LNCaP clone FGC (cell line): ENCODE data around the genes SERF1B and GTF2H2.

GRCh38 chr5:67799693-67800105 is 415.9 kb upstream of the PIK3R1 start:
- RRBS, 2 experiments, result no CpG with 5 or more reads among the region's 5 CpGs

- RRBS, 2 experiments, result no CpG with 5 or more reads among the region's 6 CpGs
Measured at GRCh38 chr5:68041905-68042417, 173.6 kb upstream of the PIK3R1 start.

DNA sequence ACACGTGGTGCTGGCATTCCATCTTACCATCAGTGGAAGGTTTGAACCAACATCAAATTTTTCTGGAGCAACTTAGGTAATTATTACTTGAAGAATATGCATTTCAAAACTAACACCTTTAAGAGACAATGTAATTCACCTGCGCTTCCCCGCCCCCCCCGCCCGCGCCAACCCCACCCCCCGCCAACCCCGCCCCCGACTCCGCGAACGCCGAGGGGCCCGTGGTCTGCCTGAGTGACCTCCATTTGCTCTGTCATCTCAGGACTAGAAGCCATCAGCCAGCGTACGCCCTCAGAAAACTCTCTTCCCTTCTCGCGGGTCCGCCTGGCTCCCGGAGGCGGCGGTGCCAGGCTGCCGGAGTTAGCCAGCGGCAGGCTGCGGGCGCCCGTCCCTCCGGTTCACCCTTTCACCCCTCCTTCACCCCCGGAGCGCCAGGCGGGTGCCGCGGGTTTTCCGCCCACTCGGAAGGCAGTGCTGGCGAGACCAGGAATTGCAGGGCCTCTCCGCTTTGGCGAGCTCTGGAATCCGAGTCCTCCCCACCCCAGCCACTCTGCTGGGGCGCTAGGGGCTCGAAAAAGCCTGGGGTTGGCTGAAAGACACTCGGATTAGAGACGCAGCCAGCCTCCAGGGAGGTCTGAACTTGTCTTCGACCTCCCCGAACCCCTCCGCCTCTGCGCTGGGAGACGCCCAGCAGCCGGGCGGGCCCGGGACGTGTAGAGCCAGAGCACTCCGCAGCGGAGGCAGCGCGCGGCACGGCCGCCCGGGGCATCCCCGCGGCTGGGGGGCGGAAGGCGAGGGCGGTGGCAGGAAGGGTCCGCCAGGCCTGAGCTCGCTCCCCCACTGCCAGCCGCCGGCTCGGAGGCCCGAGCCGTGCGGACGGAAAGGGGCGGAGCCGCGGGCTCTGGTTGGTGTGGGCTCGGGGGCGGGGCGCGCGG is 526 bp upstream of the PIK3R1 start:
- RRBS, 2 experiments, result under 1% methylated on average over 33 of the region's 82 CpGs

DNA sequence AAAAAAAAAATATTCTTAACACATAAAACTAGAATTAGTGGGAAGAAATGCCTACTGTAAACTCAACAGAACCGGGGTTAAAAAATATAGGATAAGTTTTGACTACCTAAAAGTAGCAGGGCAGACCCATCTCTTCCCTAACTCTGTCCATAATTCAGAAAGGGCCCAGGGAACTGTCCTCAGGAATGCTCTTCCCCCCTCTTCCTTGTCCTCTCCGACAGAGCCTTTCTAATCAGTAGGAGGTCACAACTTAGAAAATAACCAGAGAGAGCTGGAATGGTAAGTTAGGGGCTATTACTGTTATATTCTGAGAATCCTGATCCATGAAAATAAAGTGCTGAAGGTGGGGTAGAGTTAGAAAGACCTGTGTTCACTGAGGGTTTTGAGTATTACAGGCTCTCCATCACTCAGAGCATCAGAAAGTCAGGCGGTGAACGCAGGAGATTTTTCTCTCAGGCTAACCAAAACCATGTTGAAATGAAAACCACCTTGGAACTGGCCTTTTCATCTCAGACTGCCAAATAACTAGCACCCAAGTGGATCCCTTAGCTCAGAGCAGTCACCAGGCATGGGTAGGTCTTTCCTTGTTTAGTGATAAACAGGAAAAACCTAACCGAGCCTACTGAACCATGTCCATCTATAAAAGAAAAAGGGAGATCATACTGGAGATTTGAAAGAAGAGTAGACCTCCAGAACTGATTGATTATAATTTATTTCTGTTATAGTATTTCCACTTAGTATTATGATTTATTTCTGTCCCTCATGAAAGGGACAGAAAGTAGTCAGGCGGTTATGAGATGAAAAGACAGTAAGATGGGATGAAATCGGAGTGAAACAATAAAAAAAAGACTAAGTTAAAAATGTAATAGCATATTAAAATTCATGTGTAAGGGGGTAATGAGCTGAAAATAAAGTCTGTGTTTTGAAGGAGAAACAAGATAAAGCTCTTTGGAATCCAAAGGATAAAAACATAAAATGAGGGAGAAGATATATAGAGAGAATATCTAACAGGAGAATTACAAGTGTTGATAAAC is 22.5 kb downstream of the PIK3R1 start:
- RRBS, 2 experiments, result no CpG with 5 or more reads among the region's 7 CpGs

DNA sequence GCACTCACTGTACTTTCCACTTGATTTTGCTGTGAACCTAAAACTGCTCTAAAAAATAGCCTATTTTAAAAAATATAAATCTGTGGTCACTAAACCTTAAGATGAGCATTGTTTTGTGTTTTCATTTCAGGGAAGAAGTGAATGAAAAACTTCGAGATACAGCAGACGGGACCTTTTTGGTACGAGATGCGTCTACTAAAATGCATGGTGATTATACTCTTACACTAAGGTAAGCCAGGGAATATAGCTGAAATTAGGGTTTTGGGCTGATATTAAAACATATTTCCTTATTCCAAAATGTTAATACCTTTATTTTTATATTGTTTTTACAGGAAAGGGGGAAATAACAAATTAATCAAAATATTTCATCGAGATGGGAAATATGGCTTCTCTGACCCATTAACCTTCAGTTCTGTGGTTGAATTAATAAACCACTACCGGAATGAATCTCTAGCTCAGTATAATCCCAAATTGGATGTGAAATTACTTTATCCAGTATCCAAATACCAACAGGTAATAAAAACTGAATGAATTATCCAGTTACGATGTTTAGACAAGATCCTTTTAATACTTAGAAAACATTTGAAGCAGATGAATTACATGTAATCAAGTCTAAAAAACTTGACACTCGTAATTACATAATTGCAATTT is 77.5 kb downstream of the PIK3R1 start:
- RRBS, 2 experiments, result no CpG with 5 or more reads among the region's 8 CpGs

DNA sequence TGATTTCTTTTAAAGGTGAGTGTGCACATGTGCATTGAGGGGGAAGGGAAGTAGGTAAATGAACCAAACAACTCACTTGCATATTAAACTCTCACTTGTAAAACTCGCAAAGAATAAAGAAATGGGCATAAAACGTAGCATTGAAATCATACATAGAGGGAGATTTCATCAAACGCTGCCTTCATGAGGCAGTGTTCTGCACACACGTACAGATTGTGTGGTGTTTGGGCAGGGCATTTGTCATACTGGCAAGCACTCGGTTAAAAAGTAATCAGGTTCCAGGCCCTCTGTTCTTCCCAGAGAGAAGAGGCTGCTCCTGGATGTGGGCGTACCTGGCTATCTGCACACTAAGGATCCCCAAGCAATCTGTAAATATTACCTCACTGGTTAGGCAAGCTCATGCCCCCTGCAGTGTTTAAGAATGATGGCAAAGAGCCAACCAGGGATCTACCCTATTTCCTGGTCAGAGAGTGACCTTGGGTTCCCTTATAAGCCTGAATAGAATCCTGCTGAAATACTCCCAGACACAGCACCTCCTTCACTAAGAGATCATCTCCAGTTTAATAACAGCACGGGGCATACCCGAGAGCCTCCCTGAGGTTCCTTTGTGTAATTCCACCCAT is 181.1 kb downstream of the PIK3R1 start:
- RRBS, 2 experiments, result no CpG with 5 or more reads among the region's 8 CpGs

GRCh38 chr5:68730216-68731127 is 363.3 kb upstream of the SLC30A5 start:
- RRBS, 2 experiments, result no CpG with 5 or more reads among the region's 7 CpGs

- RRBS, 2 experiments, result under 1 to 2% methylated on average over 6 of the region's 21 CpGs
Measured at GRCh38 chr5:69093617-69093976, 217 bp upstream of the SLC30A5 start.

DNA sequence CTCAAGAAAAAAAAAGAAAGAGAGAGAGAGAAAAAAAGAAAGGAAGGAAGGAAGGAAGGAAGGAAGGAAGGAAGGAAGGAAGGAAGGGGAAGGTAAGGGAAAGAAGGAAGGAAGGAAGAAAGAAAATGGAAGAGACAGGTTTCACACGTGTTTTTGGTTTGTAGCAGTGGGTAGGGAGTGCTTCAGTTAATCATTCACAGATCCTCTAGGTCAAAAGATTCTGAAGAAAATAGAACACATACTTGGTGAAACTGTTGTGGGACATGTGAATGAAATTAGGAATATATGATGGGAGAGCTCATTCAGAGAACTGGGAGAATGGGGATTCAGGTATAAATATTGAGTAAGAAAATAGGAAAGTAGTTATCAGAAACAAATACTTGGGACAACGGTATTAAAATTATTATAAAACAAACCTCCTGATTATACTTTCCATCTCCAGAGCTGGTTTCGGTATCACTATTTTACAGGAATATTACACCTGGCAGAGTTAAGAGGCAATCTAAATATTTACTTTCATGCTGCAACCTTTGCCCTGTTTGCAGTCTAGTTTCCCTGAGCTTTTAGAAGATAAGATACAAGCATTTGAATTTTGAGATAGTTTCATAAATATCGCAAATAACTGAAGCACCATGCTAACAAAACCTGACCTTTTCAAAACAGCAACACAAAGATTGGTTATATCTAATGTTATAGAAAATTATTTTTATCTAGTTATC is 37.2 kb downstream of the MARVELD2 start:
- RRBS, 2 experiments, result no CpG with 5 or more reads among the region's 4 CpGs

- RRBS, 2 experiments, result no CpG with 5 or more reads among the region's 38 CpGs
Measured at GRCh38 chr5:70024887-70025492, at the start of gene SERF1B. TSS of gene SERF1B (plus strand) at chr5:70025251.

GRCh38 chr5:70585973-70586409 is 314.5 kb upstream of the SERF1A start:
- RRBS, 2 experiments, result no CpG with 5 or more reads among the region's 43 CpGs

DNA sequence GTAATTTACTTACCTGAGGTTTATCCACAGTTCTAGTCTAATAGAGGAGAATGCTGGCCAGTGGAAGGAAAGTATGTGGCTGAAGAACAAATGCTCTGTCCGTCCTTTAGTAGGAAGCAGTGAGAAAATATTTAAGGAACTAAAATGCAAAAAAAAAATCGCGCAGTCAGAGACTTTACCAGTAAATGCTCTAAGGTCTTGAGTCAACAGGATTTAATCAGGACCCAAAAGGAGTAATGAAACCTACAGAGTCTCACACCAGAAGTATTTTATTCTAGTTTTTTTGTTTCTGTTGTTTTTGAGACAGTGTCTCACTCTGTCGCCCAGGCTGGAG is 4.5 kb downstream of the NAIP start:
- RRBS, 2 experiments, result no CpG with 5 or more reads among the region's 4 CpGs

DNA sequence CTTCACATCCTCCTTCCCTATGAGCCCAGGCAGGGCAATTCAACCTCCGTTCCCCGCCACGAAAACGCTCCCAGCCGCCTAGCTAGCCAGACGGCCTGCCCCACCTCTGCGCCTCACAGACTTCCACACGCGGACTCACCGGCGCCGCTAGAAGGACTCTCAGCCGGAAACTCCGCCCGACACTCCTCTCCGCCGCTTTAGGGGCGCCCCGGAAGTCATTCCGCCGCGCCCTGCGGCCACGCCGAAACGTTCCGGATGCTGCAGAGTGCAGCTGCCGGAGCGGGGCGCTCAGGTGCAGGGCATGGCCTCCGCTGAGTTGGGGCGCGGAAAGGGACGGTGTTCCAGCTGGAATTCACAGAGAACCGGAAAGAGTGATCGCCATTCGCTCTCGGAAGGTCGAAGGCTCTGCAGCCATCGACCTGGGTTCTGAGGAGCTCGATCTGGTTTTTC is at the start of gene GTF2H2:
GTF2H2 (minus strand) TSS at position 161 of the 450 bp plus-strand sequence.
- RRBS, 2 experiments, result no CpG with 5 or more reads among the region's 41 CpGs

DNA sequence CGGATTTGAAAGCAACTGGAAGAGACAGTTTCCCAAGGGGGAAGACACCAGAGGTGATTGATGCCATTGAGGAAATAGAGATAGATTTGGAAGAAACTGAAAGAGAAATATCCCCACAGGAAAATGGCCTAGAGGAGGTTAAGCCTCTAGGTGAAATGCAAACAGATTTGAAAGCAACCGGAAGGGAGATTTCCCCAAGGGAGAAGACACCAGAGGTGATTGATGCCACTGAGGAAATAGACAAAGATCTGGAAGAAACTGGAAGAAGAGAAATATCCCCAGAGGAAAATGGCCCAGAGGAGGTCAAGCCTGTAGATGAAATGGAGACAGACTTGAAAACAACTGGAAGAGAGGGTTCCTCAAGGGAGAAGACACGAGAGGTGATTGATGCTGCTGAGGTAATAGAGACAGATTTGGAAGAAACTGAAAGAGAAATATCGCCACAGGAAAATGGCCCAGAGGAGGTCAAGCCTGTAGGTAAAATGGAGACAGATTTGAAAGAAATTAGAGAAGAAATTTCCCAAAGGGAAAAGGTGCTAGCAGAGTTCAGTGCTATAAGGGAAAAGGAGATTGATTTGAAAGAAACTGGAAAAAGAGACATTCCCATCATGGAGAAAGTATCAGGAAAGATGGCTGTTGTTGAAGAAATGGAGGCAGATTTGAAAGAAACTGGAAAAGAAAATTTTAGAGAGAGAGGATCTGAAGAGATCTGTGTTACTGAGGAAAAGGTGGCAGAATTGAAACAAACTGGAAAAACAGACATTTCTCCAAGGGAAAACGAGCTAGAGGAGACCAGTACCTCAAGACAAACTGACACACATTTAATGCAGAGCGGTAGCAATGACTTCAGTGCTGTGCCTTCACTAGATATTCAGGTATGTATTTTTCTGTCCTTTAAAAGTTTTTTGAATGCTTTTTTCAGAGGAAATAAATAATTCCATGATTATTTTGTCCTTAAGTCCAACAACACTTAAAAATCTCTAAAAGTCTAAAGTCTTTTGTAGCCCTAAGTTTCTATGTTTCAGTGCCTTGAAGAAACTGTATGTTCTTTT is 55.2 kb downstream of the BDP1 start:
- RRBS, 2 experiments, result no CpG with 5 or more reads among the region's 6 CpGs

DNA sequence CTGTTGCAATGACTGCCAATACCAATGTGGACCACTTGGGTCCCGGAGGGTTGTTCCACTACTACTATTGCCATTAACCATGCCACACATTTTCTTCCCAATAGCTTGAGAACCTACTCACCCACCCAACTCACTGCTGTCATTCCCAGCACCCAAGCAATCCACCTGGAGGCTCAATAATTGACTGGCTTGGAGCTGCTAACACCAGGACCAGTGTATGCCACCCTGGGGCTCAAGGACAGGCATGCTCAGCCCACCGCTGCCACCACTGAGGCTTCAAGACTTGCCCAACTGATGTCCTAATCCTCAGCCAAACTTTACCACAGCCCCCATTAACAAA is 190.9 kb upstream of the MAP1B start:
- RRBS, 2 experiments, result no CpG with 5 or more reads among the region's 2 CpGs

GRCh38 chr5:71972992-71973674 is 134.1 kb upstream of the MAP1B start:
- RRBS, 2 experiments, result no CpG with 5 or more reads among the region's 7 CpGs

DNA sequence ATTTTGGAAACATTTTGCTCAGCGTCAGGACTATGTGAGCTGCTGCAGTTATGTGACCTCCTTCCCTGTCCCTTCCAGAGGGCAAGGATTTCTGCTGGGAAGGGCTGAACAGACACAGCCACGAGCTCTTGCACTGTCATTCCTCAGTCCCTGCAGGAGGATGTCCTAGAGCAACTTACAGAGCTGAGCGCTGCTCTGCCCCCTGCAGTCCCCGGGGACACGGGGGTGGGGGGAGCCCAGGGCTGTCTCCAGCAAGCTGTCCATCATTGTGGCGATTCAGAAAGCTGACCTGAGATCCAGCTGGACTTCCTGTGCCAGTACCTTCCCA is 28.0 kb upstream of the MAP1B start:
- RRBS, 2 experiments, result no CpG with 5 or more reads among the region's 6 CpGs

DNA sequence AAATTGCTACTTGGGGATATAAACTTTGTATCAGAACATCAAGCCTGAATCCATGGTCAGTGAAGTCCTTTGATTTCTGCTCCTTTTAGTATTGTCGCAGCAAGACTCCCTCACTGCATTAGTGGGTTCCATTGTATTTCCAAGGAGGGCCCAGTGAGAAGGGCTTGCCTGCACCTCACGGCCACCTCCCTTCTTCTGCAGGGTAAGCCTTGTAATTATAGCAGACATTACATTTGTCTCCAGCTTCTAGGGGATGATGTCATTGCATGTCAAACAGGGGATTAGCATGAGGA is 26.9 kb downstream of the MAP1B start:
- RRBS, 2 experiments, result no CpG with 5 or more reads among the region's 2 CpGs

DNA sequence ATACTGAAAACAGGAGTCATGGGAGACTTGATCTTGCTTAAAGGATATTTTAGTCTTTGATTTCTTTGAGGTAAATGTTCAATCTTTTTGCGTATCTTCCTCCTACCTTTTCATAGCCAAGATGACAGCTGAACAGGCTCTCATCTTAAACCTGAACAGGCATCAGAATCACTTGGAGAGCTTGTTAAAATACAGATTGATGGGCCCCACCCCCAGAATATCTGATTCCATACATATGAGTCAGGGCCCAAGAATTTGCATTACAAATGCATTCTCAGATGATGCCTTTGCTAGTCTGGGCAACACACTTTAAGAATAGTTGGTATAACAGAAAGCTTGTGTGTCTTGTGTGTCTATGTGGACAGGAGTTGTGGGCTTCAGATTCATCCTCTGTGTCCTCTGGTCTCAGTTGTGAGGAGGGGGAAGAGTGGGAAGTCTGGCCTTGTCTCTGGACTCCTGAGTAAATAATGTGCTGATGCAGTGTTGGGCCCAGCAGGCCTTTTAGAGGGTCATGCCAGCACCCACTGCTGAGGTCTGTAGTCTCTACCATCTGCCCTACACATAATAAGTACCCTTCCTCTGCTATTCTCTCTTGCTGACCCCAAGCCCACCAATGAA is 43.0 kb downstream of the PTCD2 start:
- RRBS, 2 experiments, result no CpG with 5 or more reads among the region's 1 CpG